Left common carotid artery plus branches (tissue), 1 donor: ENCODE results near the genes THBS2 and WDR27.

- PRO-cap, result no peak
These were observed 56.5 kb upstream of the SMOC2 start for GRCh38 chr6:168384386-168385065.

- PRO-cap, result no peak
These were observed 50.2 kb upstream of the SMOC2 start for GRCh38 chr6:168390584-168391474.

GRCh38 chr6:168417604-168418124 lies 23.3 kb upstream of the SMOC2 start:
- PRO-cap, result no peak

- PRO-cap, result no peak
These were observed 315.5 kb downstream of the THBS2 start for GRCh38 chr6:168938182-168938441.

DNA sequence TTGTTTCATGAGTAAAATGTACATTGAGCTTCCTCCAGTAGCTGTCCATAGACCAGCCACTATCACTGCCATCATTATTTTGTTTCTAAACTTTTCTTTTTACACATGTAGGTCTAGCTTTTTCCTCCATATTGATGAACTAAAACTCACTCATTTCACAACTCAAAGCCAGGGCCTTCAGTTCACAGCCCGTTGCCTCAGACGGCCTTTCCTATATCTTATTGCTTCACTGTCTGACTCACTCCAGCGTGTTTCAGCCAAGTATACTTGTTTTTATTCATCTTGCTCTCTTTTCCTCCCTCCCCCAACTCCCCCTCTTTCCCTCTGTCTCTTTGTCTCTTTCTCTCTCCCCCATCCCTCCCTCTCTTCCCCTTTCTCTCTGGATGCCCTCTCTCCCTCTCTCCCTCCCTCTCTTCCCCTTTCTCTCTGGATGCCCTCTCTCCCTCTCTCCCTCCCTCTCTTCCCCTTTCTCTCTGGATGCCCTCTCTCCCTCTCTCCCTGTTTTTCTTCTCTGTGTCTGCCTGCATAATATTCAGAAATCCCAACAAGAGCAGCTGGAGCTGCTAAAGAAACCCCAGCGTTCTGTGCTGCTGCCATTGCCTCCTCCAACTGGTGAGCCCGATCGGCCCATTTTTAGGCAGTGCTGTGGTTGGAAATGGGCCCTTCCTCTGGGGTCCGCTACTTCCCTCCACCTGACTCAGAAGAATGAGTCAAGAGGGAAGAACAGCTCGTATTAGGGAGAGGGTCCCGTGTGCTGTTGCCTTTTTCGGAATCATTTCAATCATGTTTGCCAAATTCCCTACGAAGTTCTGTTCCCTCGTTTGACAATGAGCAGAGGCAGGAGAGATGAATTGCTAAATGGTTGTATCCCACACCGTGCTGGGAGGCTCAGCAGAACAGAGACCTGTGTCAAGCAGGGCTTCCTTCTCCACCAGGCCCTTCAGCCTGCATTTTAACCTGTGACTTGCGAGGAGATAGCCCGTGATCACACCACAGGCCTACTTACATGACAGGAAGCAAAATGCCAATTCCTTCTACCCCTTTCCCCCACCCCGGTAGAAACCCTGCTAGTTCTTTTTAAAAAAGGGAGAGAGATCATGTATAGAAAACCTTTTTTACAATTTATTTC lies 38.6 kb downstream of the THBS2 start:
- PRO-cap, result no peak

GRCh38 chr6:169229449-169230069 lies 24.1 kb downstream of the THBS2 start:
- PRO-cap, result no peak

DNA sequence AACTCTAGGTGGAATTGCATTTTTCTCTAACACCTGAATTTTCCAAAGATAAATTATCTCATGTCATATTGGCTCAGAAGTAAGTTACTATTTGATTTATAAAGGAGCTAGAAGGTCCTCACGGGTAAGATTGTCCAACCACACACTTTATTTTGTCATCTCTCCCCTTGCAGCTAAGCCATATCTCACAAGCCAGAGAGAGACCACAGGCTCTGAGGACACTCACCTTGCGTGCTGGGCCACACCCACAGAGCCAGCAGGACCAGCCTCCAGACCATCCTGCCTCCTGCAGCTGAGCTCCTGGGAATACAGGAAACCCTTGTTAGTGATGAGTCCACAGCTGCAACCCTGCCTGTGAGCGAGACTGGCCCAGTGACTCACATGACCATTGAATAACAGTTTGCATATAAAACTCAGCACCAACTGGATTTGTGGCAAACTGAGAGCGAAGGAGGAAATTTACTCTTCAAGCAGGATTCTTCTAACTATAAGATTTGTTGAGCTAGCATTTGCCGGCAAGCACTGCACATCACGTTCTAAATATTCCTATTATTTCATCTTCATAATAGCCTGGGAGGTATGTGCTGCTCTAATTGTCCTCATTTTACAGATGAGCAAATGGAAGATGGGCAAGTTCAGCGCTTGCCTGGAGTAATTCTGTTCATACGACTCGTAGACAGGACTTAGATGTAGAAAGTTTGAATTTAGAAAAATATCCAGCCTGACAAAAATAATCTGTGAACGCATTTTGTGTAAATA lies 3.0 kb downstream of the THBS2 start:
- PRO-cap, result unidirectional peak, plus-strand start at position 437 of the sequence

- PRO-cap, result no peak
These were observed 651 bp downstream of the THBS2 start for GRCh38 chr6:169252752-169253637.

GRCh38 chr6:169253638-169254316 lies at the start of gene THBS2:
Gene THBS2, minus strand, starts transcription at chr6:169253846.
- PRO-cap, result bidirectional peak, plus-strand start at chr6:169254082, minus-strand start at chr6:169253846

GRCh38 chr6:169312308-169312577 lies 58.6 kb upstream of the THBS2 start:
- PRO-cap, result unidirectional peak, minus-strand start at chr6:169312452

DNA sequence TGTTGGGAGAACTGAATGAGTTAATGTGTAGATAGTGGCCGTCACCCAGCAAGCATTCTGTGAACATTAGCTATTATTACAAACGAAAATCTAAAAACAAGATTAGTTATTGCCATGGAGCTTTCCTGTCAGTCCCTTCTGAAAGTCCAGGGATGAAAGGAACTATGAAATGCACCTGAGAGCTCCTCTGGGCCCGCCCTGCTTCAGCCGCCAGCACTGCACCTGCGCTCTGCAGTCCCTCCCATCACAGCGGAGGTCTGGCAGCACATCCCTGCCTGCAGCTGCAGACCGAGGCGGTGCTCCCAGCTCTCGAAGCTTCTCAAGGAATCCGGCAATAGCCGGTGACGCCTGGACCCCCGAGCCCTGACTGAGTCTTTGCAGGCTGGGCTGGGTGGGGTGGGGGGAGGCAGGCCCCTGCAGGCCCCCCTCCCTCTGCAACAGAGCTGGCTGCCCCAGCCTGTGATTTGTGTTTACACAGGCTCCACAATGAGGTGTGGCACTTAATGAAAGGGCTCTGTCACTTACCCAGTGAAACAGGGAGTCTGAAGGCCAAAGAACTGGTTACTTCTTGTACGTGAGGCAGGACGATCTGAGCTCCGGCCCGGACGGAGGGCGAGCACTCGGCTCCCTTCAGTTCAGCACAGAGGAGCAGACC lies 192.0 kb upstream of the THBS2 start:
- PRO-cap, result no peak

GRCh38 chr6:169701856-169702093 lies at the start of gene WDR27:
Gene WDR27, minus strand, starts transcription at chr6:169702029.
- PRO-cap, result bidirectional peak, plus-strand start at chr6:169702138, minus-strand start at chr6:169702055

DNA sequence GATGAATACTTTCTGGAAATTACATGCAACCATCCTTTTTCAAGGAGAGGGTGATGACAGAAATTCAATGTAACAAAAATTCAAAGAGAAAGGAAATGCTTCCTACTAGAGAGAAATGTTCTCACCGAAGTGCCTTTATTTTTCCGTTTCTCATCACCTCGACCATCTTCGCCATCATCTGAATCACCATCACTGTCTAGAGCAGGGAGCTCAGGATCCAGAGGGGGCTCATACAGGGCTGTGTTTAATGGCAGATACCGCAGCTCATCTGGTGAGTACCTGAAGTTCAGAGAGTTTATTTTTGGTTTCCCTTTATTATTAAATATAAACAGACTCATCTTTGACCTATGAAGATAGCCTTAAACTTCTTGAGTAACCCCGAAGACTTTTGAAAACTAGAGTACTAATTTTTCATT lies 10.3 kb downstream of the C6orf120 start:
- PRO-cap, result no peak

GRCh38 chr6:169752300-169752798 lies 927 bp downstream of the ERMARD start:
- PRO-cap, result no peak

GRCh38 chr6:169763326-169763662 lies 11.9 kb downstream of the ERMARD start:
- PRO-cap, result no peak

- PRO-cap, result no peak
These were observed 265.9 kb downstream of the DLL1 start for GRCh38 chr6:170025061-170025269.

- PRO-cap, result no peak
These were observed 203.0 kb downstream of the DLL1 start for GRCh38 chr6:170087886-170088322.

DNA sequence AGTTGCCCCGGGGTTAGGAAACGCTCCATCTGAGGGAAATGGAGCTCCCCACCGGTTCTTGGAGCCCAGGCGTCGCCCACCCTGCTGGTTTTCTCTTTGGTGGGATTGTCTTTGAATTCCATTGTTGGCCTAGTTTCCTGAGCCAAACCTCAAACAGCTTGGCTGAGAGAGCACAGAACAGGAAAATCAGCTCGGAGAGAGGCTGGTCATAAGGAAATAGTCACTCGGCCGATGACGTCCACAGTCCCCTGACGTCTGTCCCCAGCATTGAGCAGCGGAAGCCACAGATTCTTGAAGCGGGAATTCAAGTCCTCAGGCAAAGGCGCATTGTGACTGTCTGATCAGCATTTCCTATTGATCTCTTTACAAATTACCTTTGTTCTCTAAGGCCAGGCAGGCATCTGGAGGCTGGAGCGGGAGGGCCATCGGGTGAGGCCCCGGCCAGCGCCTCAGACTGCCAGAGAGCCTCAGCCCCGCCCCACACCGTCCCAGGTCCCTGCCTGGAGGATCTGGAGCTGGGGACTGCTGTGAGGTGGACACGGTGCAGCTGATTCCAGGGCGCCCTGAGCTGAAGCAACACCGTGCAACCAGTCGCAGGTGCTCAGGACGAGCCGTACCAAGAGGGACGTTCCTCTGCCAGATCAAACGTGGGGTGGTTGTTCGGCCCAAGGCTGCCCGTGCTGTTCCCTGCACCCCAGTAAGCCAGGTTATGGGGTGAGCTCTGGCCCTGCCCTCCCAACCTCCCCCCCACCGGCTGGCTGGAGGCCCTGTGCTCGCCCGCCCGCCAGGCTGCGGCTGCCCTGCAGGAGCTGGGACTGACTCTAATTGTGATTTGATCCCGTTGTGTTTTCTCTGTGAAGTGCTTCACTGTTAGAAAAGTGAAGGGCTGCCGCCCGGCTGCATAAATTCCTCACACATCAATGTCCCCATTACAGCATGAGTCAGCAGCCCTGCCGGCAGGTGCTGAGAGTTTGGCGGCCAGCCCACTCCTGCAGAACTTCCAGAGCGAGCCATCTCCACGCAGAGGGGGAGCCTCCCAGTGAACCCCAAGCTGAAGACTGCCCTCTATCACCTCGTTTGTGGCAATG lies 138.3 kb downstream of the DLL1 start:
- PRO-cap, result no peak

- PRO-cap, result no peak
These were observed 137.4 kb downstream of the DLL1 start for GRCh38 chr6:170153559-170153867.

- PRO-cap, result no peak
These were observed 114.0 kb downstream of the DLL1 start for GRCh38 chr6:170176706-170177473.